ENCODE data around the gene HUS1.

GRCh38 chr7:47218724-47219441, 363.0 kb downstream of the TNS3 start:
- PRO-cap, result no peak

- PRO-cap, result no peak
These were observed 345.0 kb downstream of the TNS3 start for GRCh38 chr7:47236879-47237288.

DNA sequence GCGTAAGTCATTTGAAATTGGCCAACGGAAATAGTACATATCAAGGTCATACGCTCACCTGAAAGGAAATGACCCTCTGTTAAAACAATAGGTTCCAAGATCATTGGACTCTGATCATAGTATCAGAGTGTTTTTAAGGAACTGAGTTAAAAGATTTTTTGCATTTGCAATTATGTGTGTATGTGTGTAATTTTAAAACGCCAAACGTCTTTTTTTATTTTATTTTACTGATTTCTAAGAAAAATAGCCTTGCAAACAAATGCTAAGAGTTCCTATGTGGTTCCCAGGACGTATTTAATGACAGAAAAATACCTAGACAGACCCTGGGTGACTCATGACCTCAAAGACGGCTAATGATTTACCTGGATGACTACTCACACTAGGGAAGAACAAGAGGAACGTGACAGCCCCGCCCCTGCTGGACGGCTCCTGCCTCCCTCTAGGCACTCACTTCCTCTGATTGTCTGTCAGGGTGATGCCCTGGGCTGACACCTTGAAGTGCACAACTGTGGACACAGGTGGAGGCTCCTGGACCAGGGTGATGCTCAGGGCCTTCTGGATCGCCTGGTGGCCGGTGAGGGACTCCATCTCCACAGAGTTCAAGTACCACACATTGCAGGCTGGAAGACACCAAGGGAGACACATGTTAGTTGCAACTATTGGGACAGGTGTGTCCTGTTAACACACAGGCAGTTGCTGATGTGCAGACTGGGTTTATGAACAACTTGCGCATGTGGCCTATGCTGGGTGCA, 298.5 kb downstream of the TNS3 start:
- PRO-cap, result bidirectional peak, plus-strand start at position 459 of the sequence, minus-strand start at position 296 of the sequence

GRCh38 chr7:47362888-47363424, 219.0 kb downstream of the TNS3 start:
- PRO-cap, result no peak

DNA sequence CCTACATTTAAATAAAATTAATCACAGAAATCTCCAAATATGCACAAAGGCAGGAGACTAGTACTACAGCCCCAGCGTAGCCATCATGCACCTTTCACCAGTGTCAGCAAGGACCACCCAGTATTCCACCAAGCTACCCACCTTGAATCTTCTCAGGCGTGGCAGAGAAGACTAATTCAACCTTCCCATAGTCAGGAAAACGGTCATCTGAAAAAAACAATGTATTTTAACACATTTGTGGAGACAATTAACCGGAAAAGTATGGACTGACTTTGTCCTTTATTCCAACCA, 181.7 kb downstream of the TNS3 start:
- PRO-cap, result no peak

- PRO-cap, result bidirectional peak, plus-strand start at chr7:47453831, minus-strand start at chr7:47453796; bidirectional peak, plus-strand start at chr7:47453939, minus-strand start at chr7:47453875
These were observed 128.3 kb downstream of the TNS3 start for GRCh38 chr7:47453556-47454115.

- PRO-cap, result unidirectional peak, minus-strand start at chr7:47480358
These were observed 101.9 kb downstream of the TNS3 start for GRCh38 chr7:47480010-47480475.

DNA sequence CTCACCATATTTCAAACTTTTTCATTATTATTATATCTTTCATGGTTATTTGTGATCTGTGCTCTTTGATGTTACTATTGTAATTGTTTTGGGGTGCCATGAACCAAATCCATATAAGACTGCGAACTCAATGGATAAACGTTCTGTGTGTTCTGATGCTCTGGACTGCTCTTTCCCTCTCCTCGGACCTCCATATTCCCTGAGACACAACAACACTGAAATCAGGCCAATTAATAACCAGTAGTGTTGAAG, 29.5 kb downstream of the TNS3 start:
- PRO-cap, result no peak

- PRO-cap, result no peak
These were observed 1.3 kb upstream of the TNS3 start for GRCh38 chr7:47583155-47583662.

DNA sequence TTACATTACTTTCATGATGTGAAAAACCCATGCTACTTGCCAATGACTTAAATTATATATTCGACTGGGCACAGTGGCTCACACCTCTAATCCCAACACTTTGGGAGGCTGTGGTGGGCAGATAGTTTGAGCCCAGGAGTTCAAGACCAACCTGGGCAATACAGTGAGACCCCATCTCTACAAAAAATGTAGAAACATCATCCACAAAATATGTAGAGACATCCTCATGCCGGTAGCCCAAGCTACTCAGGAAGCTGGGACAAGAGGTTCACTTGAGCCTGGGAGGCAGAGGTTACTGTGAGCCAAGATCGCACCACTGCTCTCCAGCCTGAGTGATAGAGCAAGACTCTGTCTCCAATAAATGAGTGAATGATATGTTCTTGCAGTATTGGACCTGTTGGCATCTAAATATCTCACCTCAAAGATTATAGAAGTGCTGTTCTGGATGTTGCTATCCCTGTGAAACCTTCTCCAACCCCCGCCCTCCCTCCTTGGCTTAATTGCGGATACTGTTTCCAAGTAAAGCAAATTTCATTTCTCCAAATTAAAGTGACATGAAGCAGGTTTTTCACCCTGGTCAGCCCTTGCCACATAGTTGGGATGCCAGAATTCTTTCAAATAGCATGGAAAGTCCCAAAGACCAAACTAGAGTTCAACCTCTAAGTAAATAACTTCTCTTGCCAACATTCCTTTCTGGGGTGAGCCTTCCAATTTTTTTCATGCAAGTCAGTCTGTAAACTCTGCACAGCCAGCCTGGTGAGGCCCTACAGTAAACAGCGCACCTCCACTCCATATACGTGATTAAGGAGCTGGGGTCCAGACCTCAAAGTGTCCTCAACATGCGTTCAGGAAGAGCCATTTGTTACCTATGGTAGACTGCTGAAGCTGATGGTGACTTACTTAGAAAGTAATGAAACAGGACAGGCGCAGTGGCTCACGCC, 22.8 kb upstream of the TNS3 start:
- PRO-cap, result no peak

DNA sequence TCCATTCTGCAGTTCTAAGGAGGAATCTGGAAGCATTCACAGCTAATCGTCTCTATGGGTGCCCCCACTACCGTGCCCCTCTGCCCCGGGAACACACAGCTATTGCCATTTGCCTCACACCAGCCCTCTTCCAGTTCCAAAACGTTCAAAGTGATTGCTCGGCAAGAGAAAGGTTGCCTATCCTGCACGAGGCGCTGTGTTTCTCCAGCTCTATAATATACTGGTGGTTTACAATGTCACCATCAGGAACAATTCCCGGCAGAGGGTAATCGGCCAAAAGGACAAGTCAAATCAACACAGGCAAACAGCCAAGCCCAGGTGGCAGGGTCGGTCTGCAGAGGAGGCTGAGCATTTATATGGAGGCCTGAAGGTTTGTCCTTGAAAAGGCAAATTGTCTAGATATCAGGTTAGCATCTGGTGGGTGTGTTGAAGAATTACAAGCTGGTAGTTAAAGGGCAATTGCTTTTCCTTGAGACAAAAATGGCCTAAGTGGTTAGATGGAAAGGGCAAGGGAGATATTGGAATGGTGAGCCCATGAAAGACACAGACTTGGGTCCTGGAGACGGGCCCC, 29.2 kb upstream of the TNS3 start:
- PRO-cap, result no peak

DNA sequence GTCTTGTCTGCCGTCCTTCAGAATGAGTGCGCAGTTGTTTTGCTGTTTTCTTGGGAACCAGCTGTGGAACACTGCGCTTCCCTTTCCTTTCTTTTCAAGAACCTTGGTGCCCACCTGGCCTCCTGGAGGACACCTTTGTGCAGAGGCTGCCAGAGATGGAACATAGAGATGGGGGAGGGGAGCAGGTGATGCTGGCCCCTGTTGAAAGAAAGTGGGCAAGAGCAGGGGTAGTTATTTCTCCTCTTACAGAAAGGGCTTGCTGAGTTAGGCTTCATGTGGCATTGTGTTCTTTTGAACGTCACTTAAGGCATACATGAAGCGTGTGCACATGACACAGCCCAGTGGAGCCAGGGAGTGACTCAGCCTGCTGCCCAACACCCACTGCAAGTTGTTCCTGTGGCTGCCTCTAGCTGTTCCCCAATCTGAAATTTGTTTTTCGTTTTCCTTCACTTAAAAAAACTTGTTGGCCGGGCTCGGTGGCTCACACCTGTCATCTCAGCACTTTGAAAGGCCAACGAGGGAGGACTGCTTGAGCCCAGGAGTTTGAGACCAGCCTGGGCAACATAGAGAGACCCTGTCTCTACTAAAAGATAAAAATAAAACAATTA, 87.5 kb upstream of the TNS3 start:
- PRO-cap, result bidirectional peak, plus-strand start at position 386 of the sequence, minus-strand start at position 283 of the sequence

DNA sequence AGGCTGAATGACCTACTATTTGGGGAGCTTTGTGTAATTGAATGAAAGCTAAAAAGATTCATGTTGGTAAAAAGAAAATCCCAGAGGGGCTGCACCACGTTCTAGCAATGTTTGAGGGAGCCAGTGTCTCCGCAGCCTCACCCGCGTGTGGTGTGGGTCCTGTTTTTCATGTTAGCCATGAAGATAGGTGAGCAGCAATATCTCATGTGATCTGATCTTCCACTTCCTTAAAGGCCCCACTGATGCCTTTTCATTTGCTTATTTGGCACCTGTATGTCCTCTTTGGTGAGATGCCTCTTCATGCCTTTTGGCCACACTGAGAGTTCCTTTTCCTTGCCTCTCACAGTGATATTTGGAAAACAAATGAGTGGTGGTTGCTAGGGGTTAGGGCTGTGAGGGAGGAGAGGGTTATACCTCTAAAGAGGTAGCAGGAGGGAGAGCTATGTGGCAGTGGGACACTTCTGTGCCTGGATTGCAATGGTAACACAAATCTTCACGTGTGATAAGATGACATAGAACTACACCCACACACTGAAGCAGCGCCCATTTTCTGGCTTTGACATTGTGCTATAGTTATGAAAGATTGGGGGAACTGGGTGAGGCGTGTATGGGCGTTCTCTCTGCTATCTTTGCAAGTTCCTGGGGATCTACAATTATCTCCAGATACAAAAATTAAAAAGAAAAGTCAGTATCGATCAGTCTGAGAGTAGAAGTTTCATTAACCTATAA, 90.4 kb upstream of the TNS3 start:
- PRO-cap, result no peak

DNA sequence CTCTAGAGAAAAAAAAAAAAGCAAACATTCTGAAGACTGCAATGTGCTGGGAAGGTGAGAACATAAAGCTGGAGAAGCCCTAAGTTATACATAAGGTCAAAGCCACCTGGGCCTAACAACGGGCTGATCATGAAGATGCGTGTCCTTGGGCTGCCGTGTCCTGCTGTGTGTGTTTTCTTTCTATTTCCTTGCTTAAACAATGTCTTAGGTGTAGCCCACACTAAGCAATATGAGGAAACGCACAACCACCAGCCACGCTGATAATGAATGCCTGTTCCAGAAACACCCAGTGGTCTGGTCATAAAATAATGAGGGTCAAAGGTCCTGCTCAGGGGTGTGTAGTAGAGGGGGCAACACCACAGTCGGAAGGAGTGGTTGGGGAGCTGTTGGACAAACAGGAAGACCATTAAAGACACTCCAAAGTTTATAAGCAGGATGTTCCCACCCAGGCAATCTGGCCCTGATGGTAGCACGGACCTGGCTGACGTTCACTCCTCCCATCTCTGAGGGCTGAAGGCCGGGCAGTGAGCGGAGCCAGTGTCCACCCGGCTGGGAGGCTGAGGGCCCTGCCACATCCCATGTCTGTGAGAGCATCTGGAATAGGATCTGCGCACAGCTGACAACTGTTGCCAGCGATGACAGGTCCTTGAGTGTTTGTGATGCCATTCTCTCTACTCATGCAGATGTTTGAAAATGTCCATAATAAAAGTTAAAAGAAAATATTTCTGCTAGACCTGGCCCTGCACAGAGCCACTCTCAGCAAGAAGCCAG, 7.8 kb downstream of the PKD1L1 start:
- PRO-cap, result bidirectional peak, plus-strand start at position 506 of the sequence, minus-strand start at position 165 of the sequence

DNA sequence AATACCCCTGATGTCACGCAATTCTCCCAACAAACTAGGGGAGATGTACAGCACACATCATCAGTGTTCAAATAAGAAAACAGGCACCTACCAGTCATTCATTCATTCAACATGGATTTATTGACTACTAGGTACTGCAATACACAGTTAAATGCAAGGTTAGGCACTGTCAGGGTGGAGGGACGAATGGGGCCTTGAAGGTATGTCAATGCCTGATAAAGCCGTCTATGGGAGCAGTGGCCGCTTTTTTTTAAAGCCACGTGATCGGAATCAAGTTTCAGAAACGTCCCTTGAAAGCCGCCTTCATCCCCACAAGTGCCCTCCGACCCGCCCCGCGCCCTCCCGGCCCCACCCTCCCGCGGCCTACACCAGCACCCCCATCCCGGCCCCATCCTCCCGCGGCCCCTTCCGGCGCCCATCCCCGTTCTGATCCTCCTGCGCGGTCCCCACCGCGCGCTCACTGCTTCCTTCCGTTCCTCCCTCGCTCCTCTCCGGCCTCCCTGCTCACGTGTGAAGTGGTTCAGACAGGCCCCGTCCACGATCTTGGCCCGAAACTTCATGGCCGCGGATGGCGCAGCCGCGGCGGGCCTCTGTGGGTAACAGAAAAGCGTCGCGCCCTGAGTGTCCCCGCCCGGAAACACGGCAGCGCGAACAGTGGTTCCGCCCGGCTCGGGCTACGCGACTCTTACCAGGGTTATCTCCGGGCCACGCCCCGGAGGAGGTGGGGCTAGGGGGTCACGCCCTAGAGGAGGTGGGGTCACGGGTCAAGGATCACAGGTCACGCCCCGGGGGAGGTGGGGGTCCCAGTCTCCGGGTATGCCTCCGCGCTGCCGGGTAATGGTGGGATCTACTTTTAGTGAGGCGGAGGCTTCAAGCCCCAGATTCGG, at the start of gene HUS1:
Gene HUS1 (minus strand): TSS at position 656 of the 887 bp plus-strand sequence.
- PRO-cap, result unidirectional peak, plus-strand start at position 280 of the sequence; bidirectional peak, plus-strand start at position 418 of the sequence, minus-strand start at position 570 of the sequence

GRCh38 chr7:48101497-48102754, 12.9 kb downstream of the UPP1 start:
- PRO-cap, result no peak

DNA sequence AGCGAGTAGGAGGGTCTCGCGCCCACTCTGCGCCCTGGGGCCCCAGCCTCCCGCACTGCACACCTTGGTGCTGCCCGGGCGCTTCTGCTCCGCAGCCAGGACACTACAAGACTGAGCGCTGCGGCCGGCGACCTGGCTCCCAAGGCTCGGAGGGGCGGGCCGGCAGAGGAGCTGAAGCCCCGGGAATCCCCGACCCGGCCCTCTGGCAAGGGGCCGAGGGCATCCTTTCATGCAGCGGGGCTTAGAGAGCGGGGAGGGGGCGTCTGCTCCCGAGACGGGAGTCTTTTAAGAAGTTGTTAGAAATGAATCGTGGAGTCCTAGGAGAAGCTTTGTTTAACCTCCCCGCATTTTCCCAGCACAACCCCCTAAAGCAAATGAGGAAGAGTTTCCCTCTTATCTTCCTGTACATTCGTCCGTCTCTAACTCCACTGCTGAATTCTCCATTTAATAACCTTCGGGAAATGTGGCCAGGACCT, 1.1 kb downstream of the VWC2 start:
- PRO-cap, result unidirectional peak, minus-strand start at position 113 of the sequence

DNA sequence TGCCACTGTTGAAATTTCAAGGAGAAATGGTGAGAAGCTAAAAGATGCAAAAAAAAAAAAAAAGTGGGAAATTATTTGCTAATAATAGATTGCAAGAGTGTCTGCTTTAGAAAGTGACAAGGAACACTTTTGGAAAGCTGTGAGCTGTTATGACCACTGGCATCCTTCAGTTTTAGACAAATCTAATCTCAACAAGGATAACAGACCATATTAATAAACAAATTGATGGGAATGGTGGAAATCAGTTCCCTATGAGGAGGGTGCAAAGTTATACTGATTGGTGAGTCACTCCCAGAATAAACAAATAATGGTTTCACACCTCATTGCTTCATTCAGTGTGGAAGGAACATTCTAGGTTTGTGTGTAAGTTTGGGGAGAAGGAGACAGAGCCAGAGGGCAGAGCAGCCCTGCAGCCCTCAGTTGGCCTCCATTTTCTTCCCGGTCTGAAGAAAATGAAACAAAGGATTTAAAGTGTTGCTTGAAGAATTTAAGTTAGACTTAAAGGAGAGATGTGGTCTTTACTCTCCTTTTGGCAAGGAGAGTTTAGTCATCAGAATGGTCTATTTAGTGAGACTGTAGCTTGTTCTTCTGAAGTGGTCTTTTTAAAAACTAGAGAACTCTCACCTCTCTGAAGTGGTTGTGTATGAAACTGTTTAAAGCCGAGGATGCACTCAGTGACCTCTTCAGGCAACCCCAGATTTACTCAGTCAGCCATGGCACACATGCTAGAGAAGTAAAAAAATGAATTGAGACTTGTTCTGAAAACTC, 27.1 kb downstream of the IKZF1 start:
- PRO-cap, result no peak

DNA sequence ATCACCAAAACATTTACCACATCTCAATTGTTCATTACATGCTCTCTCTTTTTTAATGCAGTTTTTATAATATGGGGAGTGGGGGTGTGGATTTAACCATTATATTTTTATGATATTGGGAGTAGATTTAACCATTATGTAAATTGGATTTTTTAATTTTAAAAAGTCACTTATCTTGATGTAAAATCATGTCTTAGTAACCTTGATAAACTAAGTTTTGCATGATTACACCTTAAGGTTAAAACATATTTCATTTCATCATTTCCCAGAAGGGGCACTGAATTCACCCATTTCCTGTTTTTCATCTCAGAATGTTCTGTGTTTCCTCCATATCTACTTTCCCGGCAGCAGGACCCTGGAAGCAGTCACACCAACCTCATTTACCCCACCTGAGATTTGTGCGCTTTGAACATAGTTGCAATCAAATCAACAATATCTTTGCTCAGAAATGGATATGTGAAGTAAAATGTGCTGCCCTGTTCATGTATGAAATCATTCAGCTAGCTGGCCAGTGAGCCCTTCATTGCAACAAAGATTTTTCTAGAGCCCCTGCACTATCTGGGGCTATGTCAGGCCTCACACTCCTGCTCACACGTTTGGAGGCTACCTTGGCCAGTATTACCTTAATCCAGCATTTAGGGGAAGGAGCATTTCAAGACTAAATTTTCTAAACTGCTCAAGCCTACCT, 46.7 kb downstream of the IKZF1 start:
- PRO-cap, result no peak

DNA sequence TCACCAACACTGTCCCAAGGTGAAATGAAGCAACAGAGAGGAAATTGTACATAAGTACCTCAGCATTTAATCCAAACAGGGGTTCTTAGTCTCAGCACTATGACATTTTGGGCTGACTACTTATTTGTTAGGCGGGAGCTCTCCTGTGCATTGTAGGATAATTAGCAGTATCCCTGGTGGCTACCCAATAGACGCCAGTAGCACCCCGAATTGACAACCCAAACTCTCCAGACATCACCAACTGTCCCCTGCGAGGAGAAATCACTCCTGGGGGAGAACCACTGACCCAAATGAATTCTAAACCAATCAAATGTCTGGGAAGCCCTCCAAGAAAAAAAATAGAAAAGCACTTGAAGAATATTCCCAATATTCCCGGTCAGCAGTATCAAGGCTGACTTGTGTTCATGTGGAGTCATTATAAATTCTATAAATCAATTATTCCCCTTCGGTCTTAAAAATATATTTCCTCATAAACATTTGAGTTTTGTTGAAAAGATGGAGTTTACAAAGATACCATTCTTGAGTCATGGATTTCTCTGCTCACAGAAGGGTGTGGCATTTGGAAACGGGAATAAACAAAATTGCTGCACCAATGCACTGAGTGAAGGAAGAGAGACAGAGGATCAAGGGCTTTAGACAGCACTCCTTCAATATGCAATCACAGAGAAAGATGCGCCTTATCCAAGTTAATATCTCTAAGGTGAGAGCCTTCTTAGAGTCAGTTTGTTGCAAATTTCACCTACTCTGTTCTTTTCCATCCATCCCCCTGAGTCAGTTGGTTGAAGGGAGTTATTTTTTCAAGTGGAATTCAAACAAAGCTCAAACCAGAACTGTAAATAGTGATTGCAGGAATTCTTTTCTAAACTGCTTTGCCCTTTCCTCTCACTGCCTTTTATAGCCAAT, 47.7 kb downstream of the FIGNL1 start:
- PRO-cap, result no peak